ENCODE results near the genes RPRML and COPZ2.

DNA sequence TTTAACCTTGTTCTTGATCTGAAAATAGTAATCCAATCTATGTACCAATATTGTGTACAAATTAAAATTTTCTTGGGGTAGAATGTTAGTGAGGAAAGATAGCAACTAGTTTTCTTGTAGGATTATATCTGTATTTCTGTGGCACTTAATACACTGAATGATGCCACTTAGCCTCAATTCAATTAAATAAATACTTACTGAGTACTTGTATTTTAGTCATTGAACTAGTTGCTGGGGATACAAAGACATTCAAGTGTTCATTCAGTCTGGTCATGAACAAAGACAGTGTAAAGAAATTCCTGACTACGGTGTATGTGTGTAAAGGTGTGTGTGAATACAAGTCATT is 107.3 kb downstream of the WNT3 start:
- RAMPAGE, long total RNA = no peak
- RRBS = no CpG with 5 or more reads among the region's 1 CpG

- RAMPAGE, long total RNA = no peak
- RRBS = 2% methylated on average over 31 of the region's 89 CpGs
Observed at GRCh38 chr17:46770998-46771687, 47.3 kb downstream of the WNT3 start.

DNA sequence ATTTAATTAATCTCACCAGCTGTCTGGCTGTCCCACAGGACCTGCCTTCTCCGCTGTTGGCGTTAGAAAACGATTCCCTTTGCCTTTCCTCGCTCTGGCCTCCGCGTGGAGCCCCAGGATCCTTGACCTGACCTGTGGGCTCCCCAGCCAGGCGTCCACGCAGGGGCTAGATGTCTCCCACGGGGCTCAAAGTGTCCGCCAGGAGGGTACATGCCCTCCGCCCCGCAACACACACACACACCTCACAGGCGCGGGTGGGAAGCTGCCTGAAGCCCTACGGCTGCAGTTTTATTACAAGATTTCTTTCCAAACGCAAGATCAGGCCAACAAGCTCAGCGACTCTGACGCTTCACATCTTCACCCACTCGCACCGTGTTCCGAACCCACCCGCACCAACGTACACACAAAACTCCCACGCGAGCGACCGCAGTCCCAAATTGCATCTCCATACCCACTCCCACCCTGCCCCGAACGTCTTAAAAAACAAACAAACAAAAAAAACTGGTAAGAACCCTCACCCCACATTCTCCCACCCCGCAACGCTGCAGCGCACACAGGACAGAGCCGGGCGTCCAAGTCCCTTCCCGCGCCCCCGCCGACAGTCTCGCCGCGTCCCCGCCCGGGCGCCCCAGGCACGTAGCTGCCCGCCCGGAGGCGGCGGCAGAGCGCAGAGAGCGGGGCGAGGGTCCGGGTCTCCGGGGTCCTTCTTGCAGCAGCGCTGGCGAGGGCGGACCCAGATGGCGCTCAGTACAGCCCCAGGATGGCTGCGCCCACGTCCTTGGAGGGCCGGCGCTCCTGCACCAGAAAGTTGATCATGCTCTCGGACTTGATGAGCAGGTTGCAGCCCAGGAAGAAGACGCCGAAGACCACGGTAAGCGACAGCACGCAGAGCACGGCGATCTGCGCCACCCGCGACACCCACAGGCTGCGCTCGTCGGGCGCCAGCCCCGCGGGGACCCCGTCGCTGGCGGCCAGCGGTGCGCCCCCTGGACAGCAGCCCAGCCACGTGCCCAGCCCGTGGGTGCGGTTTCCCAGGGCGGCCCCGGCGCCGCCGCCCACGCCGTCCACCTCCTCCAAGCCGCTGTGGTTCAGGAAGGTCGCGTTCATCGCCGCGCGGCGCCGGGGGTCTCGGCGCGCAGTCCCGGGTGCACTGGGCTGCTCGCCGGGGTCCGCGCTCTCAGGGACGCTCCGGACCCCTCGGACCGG is 749 bp downstream of the RPRML start:
- RAMPAGE, long total RNA = no peak
- RRBS = 2% methylated on average over 40 of the region's 115 CpGs

DNA sequence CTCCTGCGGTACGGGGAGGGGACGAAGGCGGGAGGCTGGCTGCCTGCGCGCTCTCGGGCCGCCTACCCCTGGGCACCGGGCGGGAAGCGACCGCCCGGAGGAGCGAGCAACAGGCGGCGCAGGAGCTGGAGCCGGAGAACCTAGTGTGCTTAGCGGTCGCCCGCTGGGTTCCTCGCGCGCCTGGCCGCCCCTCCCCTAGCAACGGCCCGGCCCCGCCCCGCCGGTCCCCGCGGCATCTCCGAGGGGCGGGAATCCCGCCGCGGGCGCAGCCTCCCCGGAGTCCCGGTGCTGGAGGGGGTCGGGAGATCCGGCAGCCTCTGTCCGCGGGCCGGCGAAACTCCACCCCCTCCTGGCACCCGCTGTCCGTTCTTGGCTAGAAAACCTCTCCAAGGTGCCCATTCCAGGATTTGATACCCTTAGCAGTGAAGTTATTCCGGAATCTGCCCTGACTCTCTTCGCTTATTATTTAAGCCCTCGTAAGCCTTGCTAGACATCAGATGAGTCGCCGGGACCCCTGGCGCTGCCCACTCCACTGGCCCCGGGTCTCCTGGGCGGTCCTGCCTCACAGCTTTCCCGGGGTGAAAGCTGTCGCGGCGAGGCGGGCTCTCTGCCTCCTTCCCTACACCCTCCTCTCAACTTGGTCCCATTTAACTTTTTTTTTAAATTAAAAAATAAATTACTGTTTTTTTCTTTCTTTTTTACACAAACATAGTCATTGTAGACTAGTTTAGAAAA is at the start of gene RPRML:
TSS of gene RPRML (minus strand) at position 147 of the 735 bp plus-strand sequence.
- RAMPAGE, long total RNA = no peak
- RRBS = 2% methylated on average over 42 of the region's 60 CpGs

DNA sequence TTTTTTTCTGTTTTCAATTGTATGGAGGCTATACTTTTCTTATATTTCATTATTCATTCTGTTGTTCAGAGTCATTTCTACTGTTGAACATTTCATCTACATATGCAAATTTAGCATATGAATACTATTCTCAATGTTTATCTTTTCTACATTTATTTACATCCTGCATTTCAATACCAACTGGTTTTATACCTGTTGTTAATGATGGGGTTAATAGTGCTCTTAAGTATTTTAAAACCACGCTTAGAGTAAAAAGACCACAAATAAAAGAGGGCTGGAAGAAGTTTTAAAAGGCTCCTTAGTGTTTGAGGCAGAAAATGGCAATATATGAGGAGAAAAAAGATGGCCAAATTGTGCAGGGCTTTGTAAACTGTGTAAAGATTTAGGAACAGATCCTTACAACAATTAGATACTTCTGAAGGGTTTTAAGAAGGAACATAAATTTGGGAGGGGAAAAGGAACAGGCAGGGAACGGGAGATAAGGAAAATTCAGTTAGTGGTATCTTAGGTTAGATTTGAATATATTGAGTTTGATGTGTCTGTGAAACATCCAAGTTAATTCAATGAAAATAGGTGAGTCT is 12.8 kb downstream of the CDC27 start:
- RAMPAGE, long total RNA = no peak
- RRBS = no CpG with 5 or more reads among the region's 2 CpGs

DNA sequence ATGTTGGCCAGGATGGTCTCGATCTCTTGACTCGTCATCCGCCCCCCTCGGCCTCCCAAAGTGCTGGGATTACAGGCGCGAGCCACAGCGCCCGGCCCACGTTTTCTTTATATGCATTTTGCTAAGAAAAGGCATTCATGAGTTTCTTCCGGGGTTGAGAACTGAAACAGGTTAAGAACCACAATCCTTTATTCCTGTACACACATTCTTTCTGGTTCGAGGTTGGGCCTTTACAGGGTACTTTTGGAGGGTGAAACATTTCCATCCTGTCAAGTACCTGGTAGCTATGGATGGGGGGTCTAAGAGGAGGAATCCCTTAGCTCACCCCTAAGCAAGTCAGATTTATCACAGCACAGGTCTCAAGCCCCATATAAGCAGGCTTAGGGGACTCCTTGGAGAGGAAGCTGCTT is 1.1 kb upstream of the KPNB1 start:
- RAMPAGE, long total RNA = no peak
- RRBS = 19% methylated on average over 3 of the region's 11 CpGs

DNA sequence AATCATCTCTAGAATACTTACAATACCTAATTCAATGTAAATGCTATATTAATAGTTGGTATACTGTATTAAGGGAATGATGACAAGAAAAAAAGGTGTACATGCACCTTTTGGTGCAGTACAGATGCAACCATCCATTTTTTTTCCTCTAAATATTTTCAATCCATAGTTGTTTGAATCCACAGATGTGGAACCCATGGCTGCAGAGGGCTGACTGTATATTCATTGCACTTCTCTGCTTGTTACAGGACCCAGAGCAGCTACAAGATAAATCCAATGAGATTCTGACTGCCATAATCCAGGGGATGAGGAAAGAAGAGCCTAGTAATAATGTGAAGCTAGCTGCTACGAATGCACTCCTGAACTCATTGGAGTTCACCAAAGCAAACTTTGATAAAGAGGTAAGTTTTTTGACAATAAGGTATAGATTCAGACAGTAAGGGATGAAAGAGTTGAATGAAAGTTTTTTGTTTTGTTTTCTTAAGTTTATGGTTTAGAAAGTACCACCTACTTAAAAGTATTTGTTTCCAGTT is 8.6 kb downstream of the KPNB1 start:
- RAMPAGE, long total RNA = no peak
- RRBS = no CpG with 5 or more reads among the region's 1 CpG

- RAMPAGE, long total RNA = no peak
- RRBS = no CpG with 5 or more reads among the region's 9 CpGs
Observed at GRCh38 chr17:47673275-47674383, 20.3 kb upstream of the TBKBP1 start.

DNA sequence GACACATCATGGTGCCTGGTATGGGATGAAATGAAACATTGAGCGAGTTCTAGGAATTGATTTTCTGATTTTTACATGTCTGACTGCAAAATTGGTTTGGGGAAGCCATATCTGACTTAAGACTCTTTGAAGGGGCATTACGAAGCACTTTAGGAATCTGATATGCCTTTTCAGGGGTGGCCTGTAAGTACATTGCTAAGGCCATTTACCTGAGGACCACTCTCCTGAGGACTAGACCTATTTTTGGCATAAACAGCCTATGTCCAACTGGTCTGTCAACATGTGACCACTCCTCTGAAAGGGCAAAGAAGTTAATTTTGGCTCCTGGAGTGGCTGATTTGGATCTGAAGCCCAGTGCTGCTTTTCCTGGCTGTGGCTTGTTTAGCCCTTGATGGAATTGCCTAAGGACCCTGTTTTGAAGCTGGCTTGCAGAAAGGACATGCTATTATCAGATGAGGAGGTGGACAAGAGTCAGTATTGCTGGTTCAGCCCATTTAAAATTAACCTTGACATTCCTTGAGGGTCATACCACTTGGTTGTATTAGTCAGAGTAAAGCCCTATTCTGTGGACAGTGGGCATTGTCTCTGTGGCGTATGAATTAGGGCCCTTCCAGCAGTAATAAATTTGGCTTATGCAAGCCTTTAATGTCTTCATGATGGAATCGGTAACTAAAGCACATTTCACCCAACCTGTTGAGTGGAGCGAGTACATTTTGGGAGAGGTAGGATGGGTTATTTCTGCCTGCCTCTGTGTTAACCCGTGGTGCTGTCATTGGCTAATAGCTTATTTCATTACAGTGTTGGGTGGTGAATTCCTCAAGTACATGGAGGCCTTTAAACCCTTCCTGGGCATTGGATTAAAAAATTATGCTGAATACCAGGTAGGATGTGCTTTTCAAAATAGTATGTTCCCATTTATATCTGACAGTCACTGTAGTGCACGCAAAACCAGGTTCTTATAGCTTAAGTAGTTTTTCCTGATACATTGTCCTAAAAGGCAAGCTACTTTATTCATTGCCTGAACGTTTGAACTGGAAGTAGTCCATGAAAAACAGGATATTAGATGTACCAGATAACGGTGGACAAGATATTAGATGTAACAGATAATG is 18.0 kb upstream of the TBKBP1 start:
- RAMPAGE, long total RNA = no peak
- RRBS = no CpG with 5 or more reads among the region's 9 CpGs

DNA sequence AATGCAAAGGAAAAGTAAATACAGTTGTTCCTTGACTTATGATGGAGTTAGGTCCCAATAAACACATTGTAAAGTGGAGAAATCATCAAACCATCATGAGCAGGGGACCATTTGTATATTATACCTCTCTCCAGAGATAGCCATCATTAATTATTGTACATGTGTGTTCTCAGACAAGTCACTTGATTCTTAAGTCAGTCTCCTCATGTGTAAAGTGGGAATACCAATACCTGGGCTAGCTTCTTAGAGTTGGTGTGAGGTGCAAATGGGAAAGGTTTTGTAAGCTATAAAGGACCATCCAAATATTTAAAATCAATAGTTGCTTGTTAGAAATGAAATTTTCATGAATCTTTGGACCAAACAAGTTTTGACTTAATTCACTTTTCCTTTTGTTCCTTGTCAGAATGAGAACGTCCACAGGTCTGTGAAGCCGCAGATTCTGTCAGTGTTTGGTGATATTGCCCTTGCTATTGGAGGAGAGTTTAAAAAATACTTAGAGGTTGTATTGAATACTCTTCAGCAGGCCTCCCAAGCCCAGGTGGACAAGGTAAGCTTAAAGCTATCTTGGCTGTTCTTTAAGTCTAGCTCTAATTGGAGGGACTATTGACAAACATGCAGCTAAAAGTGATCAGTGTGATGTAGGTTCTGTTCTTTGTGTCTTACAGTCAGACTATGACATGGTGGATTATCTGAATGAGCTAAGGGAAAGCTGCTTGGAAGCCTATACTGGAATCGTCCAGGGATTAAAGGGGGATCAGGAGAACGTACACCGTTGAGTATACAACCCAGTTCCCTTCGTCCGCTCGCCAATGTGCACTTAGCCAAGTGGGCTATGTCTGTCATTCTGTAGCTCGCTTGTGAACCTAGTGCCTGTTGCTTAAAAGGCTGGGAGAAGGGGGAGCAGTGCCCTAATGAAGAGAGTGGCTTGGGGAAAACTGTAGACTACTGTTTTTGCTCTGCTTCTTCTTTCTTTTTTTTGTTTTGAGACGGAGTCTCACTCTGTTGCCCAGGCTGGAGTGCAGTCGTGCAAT is 16.0 kb upstream of the TBKBP1 start:
- RAMPAGE, long total RNA = no peak
- RRBS = no CpG with 5 or more reads among the region's 11 CpGs

DNA sequence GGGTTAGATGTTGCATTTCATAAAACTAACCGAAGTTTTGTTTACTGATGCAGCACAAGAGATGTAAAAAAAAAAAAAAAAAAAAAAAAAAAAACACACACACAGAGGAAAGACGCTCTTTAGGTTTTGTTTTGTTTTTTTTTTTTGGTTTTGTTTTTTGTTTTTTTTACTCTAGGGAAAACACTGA is 11.0 kb upstream of the TBKBP1 start:
- RAMPAGE, long total RNA = no peak
- RRBS = no CpG with 5 or more reads among the region's 2 CpGs

DNA sequence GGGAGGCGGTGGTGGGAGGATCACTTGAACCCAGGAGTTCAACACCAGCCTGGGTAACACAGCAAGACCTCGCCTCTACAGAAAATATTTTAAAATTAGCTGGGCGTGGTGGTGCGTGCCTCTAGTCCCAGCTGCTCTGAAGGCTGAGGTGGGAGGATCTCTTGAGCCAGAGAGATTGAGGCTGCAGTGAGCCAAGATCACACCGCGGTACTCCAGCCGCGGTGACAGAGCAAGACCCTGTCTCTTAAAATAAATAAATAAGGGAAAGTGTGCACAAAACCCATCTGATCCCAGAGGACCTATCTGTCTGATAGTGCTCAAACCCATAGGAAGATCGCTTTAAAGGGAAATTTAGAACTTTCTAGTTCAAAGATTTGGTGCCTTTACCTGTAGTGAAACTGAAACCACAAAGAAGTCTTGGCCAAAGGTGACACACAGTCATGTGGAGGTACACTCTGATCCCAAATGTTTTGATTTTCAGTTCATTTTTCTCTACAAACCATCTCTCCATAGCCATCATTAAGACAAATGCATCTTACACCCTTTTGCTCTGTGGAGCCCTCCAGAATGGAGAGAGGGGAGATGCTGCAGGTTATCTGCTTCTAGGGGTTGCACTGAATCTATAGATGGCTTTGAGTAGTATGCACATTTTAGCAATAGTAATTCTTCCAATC is 782 bp upstream of the SCRN2 start:
- RAMPAGE, long total RNA = no peak
- RRBS = no CpG with 5 or more reads among the region's 9 CpGs

- RAMPAGE, long total RNA = no peak
- RRBS = no CpG with 5 or more reads among the region's 17 CpGs
Observed at GRCh38 chr17:47864716-47865507, 13.9 kb upstream of the SP6 start.

- RAMPAGE, long total RNA = no peak
- RRBS = no CpG with 5 or more reads among the region's 16 CpGs
Observed at GRCh38 chr17:47896983-47898160, 1.3 kb downstream of the SP2 start.

DNA sequence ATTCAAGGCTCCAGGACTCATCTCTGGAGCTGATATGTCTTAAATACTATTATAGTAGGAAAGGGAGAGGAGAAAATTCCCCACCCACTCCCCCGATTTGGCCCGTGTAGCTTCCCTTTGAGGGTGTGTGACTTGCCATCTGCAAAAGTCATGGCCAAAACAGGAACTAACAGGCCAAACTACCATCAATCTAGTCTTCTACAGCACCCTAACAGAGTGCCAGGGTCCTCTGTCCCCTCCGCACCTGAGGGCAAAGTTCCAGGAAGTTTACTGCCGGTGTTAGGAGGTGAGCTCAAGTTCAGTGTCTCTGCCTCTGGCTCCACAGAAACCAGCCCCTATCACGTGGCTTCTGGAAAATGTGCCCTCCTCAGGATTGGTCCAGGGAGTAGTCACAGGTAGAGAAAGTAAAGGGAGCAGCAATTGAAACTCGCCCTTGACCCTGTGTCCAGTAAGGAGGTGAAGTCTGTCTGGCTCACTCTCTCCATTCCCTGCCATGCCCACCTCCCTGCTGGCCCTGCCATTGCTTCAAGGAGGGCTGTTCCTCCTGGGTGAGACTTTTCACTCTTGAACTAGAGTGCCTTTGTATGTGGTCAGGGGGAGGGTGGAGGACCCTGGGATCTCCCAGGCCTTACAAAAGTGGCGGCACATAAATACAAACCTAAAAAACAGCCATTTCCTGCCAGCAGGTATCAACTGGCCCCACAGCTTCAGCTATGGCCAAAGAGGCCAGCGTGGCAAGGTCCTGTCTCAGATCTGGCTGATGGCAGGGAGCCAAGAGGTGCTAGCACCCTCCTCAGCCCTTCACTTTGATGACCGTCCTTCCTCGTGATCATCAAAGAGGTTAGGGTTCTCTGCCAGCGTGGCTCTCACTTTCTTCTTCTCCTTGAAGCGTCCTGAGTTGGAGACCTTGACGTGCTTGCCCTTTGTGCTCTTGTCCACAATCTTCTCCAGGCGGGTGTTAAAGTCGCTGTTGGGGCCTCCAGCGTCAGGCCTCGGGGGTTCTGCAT is 5.3 kb downstream of the PRR15L start:
- RAMPAGE, long total RNA = no peak
- RRBS = no CpG with 5 or more reads among the region's 17 CpGs

GRCh38 chr17:48037077-48038000 is at the start of gene COPZ2:
TSS of gene COPZ2 (minus strand) at chr17:48037797.
- RAMPAGE, long total RNA = no peak
- RRBS = 2% methylated on average over 28 of the region's 86 CpGs

DNA sequence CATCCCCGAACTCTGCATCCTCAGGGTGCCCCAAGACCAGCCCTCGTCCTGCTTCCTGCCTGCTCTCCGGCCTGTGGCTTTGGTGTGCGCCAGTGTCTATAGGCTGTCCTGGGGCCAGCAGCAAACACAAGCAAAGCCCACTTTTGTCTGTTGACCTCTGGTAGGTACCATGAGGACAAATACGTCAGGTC is 299 bp upstream of the COPZ2 start:
- RAMPAGE, long total RNA = no peak
- RRBS = no CpG with 5 or more reads among the region's 5 CpGs

DNA sequence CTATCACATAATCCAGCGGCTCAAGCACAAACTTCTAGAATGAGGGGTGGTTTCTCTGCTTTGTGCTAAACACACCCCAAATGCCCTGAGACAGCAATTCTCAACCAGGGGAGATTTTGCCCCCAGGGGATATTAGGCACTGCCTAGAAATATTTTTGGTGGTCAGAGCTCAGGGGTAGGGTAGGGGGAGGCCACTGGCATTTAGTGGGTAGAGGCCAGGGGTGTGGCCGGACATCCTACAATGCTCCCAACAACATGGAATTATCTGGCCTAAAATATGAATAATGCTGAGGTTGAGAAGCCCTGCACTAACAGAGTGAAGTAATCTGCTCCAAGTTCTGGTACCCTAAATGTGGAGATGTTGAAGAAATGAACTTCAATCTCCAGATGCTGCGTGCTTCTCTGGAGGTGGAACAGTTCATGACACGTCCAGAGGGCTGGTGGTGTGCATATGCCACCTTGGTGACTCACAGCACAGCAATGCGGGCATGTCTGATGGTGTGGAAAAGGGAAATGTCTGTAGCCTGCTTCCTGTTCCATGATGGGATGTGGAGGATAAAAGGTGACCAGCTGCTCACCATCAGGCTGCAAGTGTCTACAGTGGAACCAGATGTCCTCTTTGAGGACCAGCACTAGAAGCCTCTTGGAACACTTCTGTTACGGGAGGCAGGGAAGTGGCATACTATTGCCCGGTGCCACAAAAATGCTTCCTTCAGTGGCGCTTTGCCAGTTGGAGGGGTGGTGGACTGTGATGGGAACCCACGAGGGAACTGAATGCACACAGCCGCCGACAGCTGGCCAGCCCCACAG is 19.7 kb downstream of the SNX11 start:
- RAMPAGE, long total RNA = no peak
- RRBS = no CpG with 5 or more reads among the region's 11 CpGs

DNA sequence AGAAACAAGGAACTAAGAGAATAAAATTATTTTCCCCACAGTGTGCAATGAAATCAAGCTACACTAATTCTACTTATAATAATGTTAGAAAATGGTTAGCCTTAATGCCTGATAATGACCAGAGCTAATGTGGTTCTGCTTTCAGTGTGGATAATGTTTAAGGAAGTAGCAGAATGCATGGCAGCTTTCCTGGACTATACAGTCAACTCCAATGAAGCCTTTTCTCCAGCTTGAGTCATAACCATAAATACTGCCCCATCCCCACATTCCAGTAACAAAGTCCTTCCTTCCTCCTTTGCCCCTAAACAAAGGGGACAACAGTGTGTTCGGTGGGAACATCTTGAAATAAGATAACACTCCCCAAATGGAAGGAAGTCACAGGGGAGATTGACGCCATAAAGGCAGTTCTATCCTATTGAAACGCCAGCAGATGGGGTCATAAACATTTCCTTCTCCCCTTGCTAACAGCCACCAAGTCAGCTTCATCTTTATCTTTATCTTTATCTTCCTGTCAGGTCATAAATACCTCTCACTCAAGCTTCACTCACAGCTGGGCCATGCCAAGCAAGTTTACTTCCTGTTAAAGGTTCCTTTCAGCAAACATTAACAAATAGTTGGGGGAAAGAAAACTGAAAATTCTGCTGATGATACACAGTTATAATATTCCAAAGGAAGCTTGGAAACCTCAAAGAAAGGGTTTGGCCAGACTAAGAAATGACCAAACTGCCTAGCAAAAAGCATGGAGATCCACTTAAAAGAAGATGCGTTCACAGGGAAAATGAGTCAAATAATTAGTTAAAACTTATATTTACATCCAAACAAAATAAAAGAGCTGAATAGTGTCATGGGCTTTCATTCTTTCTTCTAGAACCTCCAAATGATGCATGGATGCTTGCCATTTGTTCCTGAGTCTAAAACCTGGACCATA is 136.7 kb downstream of the SNX11 start:
- RAMPAGE, long total RNA = no peak
- RRBS = no CpG with 5 or more reads among the region's 4 CpGs

DNA sequence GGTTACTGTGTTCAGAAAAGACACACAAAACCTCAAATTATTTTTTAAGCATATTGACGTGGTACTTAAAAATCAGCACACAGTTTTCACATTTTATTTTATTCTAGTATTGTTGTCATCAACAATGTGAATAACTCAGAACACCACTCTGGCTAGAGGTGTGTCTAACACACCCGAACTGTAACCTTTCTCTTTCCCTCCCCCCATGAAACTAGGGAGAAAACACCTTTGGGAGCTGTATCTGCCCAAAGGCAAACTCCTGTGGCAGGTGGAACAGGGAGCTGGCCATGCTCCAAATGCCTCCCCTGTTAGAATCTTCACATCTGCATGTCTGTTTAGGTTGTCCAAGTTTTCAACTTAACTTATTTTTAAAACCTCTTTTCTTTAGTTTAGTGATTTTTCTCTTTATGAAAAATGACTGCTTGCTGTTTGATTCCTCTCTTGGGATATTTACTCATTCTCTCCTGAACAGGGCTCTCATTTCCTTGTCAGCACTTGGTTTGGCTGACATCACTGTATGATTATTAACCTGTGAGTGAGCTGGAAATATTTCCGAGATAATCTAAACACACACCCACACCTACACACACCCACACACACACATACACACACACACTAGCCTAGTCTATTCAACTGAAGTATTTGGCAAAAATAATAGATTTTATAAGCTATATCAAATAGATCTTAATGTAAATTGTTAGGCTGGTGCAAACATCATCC is 158.1 kb downstream of the SNX11 start:
- RAMPAGE, long total RNA = no peak
- RRBS = no CpG with 5 or more reads among the region's 3 CpGs